Progenitor cell of endocrine pancreas (in vitro differentiated cells): ENCODE measurements around the gene PLA2G2D.

GRCh38 chr1:18907819-18908688, 5.7 kb upstream of the ALDH4A1 start:
- PRO-cap = no peak

DNA sequence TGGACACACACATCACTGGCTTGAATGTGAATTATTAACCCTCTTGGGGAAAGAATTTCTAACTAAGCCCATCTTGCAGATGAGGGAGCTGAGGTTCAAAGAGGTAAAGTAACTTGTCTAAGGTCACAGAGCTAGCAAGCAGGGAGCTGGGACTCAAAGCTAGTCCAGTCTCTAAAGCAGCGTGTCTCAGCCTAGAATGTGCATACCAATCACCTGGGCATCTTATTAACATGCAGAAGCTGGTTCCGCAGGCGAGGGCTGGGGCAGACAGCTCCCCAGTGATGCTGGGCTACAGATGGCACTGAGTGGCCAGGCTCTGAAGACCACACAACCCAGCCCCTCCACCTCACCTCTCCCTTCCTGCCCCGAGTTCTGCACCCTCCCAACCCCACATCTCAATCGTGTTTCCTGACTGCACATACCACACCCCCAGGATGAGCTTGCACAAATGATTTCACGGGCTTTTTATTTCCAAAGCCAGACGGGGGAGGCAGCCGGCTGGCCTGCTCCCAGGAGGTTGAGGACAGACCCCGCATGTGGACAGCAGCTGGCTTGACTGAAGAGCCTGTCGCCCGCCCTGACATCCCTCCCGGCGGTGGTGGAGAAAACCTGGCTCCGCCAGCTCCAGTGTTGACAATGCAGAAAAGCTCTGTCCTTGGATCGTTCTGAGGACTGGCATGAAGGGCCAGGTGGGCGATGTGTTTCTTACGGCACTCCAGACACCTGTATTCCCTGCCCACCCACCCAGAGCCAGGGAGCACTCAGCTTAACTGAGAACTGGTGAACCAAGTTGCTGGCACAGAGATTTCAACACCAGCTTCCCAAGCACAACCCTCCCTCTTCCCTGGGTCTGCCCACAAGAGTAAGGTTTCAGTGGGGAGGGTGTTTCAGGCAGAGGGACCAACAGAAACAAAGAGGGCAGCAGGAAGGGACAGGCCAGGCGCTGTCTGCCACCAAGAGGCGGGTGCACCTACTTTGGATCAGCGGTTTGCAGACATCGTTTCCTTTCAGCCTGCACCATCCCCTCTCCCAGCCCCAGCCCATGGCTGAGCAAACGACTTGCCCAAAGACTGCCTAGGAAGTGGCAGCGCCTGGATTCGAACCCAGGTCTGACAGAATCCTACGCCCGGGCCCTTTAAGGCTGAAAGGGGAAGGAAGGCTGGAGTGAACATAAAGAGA, 21.6 kb upstream of the ALDH4A1 start:
- PRO-cap = no peak

DNA sequence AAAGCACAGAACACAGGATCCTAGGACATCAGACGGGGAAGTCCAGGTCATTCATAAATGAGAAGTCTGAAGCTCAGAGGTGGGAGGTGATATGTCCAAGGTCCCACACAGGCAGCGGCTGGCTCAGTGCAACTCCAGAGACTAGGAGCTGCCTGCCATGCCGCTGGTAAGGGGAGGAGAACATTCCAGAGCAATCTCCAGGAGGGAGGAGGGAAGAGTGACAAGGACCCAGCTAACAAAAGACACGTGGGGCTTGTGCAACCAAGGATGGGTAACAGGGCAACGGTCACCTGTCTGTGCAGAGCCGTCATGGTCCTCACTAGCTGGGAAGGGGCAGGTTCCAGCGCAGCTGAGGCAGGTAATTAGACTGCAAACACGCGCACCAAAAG, 19.5 kb downstream of the IFFO2 start:
- PRO-cap = no peak

DNA sequence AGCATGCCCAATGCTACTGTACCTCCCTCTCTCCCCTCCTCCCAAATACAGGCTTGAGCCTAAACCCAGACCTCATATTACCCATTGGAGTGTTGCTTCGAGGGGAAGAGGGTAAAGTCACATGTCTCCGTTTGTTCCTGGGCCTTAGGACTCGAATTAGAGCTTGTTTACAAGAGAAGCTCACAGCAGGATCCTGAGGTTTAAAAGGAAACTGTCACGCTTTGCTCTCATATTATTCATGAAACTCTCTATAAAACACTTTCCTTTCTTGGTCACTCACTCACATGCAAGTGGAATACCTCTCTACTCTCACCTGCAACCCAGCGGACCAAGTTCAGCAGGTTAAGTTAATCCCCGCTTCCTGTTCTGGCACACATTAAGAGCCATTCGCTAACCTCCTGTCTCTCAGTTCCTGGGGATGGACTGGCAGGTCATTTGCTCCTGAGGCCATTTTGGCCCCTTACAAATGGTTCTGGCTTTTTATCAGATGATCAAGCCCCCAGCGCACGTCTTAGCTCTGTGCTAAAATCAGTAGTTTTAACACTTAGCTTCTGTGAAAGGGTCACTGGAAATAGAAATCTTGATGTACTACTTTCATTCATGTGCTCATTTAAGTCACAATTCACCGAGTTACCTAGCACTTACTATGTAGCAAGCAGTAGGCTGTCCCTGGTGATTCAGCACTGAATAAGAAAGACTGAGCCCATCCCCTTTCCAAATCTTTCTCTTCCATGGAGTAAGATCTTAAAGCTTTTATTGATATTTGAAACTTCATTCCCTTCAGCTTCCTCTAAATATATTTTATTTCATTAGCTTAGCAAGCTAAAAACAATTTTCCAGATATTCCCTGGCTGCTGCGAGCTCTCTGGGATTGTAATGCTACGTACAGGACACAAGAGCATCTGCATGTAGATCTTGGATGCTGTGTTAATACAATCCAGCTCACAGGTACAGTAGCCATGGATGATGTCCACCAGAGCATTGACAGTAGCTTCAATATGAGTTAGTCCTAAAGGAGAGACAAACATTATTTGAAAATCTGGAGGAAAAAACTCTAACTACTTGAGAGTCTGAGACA, 65.8 kb downstream of the UBR4 start:
- PRO-cap = no peak

- PRO-cap = no peak
Observed at GRCh38 chr1:19205499-19205944, 4.5 kb downstream of the UBR4 start.

DNA sequence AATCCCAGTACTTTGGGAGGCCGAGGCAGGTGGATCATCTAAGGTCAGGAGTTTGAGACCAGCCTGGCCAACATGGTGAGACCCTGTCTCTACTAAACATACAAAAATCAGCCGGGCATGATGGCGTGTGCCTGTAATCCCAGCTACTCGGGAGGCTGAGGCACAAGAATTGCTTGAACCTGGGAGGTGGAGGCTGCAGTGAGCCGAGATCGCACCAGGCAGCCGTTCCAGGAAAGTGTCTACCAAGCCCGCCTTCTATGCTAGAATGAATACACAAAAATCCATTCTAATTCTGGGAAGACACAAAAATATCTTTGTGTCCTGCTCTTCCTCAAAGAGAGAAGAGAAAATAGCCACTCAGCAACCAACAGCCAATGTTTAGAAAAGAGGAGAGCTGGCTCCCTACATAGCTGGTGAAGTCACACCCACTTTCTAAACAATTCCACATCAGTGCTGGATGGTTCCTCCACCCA, 19.3 kb downstream of the EMC1 start:
- PRO-cap = no peak

- PRO-cap = no peak
Observed at GRCh38 chr1:19286203-19286671, 2.3 kb downstream of the AKR7A3 start.

GRCh38 chr1:19338869-19339725, 27.0 kb downstream of the SLC66A1 start:
- PRO-cap = no peak

DNA sequence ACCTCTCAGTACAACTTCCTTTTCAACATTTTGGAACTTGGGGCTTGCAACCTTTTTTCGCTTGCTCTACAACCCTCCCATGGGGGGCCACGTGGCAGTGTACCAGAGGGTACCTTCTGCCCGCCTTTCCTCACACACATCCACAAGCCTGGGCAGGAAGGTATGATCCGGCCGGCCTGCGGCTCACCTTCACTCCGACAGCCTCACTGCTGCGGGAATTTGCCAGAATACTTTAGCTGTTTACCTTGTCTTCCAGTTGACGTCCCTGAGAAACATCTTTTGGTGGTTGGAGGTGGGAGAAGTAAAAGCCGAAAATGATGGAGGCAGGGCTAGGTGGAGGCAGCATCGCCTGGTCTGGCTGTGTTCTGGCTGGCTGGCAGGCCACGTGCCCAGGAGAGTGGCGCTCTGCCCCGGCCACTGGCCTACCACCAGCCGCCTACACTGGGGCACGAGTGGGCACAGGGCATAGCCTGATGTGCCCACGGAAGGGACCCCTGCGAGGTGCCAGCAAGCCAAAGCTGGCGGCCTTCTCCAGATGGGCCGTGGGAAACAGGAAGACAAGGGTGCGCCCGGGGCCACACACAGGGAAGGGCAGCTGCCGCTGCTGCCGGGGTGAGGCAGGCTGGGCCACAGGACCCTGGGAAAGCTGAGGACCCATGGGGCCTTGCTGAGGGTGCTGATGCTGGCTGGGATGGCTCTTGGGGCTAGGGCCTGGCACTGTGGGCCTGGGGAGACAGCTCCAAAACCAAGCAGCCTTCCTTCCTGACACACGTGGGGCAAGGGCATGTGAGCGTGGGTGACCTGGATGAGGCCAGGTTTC, 40.6 kb downstream of the SLC66A1 start:
- PRO-cap = no peak

GRCh38 chr1:19405514-19406431, 79.6 kb downstream of the CAPZB start:
- PRO-cap = no peak

GRCh38 chr1:19440251-19440793, 45.0 kb downstream of the CAPZB start:
- PRO-cap = no peak

- PRO-cap = no peak
Observed at GRCh38 chr1:19448375-19449457, 36.6 kb downstream of the CAPZB start.

- PRO-cap = no peak
Observed at GRCh38 chr1:19479710-19480420, 5.5 kb downstream of the CAPZB start.

- PRO-cap = bidirectional peak, plus-strand start at chr1:19597369, minus-strand start at chr1:19597392; unidirectional peak, minus-strand start at chr1:19597502; bidirectional peak, plus-strand start at chr1:19597825, minus-strand start at chr1:19597680
Observed at GRCh38 chr1:19597197-19598030, 635 bp downstream of the MICOS10 start.

- PRO-cap = no peak
Observed at GRCh38 chr1:19639996-19640741, 3.9 kb upstream of the NBL1 start.

DNA sequence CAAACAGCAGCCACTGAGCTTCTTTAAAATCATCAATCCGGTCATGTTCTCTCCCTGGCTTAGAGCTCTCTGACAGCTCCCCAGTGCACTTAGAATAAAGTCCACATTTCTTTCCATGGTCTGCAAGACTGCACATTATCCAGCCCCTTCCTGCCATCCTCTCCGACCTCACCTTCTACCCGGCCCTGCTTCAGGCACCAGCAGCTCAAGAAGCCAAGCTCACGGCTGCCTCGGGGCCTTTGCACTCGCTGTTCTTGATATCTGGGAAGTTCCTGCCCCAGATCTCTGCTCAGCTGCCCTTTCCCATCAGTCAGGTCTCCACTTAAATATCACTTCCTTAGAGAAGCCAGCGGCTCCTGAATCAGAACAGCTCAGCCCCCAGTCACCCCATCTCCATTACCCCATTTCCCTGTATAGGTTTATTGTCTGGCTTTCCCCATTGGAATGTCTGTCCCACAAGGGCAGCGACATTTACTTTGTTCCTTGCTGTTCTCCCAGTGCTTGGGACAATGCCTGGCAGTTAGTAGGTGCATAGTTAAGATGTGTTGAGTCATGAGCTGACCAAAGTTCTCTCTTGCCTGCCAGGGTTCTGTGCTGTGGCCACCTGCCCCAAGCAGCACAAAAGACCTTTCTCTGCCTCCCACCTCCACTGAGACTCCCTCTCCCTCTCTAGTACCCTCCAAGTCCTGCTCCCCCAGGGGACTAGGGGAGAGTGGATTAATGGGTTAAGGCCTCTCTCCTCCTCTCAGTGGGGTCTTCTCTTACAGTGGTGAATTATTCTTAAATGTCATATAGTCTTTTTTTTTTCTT, 40.1 kb downstream of the TMCO4 start:
- PRO-cap = no peak

- PRO-cap = no peak
Observed at GRCh38 chr1:19818151-19818687, 3.1 kb upstream of the RNF186 start.

DNA sequence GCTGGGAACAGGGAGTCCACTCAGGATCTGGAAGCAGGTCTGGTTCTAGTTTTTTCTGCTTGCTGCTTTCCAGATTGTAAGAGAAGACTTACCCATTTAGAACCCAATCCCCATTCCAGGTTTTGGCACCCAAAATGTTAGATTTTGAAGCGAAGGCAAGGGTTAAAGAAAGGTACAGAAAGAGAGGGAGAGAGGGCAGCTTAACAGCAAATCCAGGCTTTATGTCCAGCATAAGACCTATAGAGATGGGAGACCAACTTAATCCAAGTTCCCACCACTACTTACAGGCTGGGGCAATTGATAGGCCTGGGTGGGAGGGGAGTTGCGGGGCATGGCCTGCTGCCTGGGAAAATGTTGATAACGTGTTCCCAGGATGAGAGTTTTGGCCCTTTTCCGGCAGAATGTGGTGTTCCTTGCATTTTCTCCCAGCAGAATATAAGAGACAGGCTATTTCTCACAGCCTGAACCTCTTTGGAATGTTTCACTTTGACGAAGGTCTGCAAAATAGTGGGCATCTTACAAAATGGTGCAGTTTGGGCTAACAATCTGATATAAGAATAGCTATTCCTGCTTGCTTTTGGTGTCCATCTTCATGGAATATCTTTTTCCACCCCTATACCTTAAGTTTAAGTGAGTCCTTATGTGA, 34.9 kb upstream of the PLA2G5 start:
- PRO-cap = no peak

DNA sequence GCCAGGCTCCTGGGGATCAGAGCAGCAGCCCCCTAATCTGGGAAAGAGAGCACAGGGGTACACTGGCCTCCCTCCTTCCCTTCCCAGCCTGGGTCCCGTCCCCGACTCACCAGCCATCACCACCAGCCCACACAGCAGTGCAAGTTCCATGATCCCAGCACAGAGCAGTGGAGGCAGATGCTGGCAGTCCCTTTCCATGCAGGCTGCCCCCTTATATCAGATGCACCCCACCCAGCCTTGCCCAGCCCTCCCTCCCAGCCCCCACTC, at the start of gene PLA2G2D:
TSS of gene PLA2G2D (minus strand) at position 188 of the 267 bp plus-strand sequence.
- PRO-cap = no peak

GRCh38 chr1:20322069-20322630, 31.5 kb downstream of the VWA5B1 start:
- PRO-cap = no peak